ENCODE results near the genes TCN1, OOSP4A, MS4A3 and MS4A2.

GRCh38 chr11:59765044-59765742, 10.0 kb downstream of the STX3 start:
- RRBS: no CpG with 5 or more reads among the region's 4 CpGs

- RRBS: no CpG with 5 or more reads among the region's 4 CpGs
Measured at GRCh38 chr11:59866343-59866805, at the start of gene TCN1. TSS of gene TCN1 (minus strand) at chr11:59866487.

DNA sequence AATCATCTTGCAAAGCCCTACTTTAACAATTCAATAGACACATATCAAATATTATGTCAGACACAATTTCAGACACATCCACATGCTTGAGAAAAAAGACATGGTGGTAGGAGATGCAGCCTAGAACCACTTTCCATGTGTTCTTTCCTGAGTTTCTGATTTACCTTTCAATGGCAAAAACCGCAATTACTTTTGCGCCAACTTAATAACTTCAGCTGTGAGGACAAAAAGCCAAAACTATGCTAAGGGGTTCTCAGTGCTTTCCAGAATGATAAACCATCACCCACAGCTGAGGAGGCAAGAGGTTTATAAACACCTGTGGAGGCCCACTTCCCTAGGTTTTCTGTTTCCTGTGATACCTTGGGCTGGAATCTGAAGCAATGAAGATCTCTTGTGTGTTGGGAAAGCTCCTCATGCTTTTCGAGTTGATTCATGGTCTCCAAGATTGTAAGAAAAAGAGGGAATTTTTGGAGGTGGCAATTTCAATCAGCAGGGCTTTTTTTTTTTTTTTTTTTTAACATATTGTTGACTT, at the start of gene OOSP4A:
OOSP4A (plus strand) TSS at position 381 of the 532 bp plus-strand sequence.
- RRBS: no CpG with 5 or more reads among the region's 3 CpGs

- RRBS: no CpG with 5 or more reads among the region's 7 CpGs
Measured at GRCh38 chr11:60056547-60056975, at the start of gene MS4A3. TSS of gene MS4A3 (plus strand) at chr11:60056665.

- RRBS: no CpG with 5 or more reads among the region's 1 CpG
Measured at GRCh38 chr11:60088428-60088858, at the start of gene MS4A2. TSS of gene MS4A2 (plus strand) at chr11:60088664.

DNA sequence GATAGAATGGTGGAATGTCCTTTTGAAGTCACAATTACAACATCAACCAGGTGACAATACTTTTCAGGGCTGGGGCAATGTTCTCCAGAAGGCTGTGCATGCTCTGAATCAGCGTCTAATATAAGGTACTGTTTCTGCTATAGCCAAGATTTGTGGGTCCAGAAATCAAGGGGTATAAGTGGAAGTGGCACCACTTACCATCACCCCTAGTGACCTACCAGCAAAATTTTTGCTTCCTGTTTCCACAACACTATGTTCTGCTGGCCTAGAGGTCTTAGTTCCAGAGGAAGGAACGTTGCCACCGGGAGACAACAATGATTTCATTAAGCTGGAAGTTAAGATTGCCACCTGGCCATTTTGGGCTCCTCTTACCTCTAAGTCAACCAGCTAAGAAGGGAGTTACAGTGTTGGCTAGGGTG, 20.5 kb downstream of the MS4A4E start:
- RRBS: no CpG with 5 or more reads among the region's 3 CpGs

GRCh38 chr11:60282125-60282895, 1.8 kb downstream of the MS4A4A start:
- RRBS: no CpG with 5 or more reads among the region's 6 CpGs

DNA sequence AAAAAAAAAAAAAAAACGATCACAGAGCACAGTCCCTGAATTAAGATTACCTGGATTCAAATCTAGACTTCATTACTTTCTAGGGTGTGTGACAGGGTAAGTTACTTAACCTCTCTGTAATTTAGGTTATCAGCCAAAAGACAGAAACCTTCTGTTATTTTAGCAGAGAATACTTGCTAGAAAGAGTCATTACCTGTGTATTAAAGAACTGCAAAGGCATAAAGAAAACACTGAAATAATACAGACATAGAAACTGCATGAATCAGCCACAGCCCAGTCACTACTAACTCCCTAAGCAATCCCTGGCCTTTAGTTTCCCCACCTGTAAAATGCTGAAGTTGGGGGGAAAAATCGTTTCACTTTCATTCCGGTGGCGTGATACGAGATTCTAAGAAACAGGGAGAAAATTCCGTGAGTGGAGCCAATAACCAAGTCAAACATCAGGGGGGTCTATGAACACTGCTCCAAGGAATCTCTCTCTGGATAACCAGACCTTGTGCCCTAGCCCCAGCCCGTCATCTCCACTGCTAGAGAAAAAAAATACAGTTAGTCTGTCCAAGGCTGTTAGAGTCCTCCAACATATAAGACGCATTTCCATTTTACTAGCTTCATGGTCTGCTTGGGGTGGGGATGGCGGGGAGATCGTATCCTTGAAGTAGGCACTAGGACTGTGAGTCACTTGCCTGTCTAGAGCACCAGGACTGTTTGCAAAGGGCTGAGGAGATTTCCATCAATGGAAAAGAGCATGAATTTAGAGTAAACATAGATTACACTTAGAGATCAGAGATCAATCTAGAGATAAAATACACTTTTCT, 2.0 kb upstream of the MS4A7 start:
- RRBS: no CpG with 5 or more reads among the region's 10 CpGs

GRCh38 chr11:60500248-60500942, 7.8 kb downstream of the MS4A12 start:
- RRBS: no CpG with 5 or more reads among the region's 4 CpGs

GRCh38 chr11:60763201-60763455, 6.5 kb downstream of the MS4A15 start:
- RRBS: no CpG with 5 or more reads among the region's 3 CpGs

GRCh38 chr11:60776119-60776488, 9.0 kb upstream of the MS4A10 start:
- RRBS: no CpG with 5 or more reads among the region's 4 CpGs

DNA sequence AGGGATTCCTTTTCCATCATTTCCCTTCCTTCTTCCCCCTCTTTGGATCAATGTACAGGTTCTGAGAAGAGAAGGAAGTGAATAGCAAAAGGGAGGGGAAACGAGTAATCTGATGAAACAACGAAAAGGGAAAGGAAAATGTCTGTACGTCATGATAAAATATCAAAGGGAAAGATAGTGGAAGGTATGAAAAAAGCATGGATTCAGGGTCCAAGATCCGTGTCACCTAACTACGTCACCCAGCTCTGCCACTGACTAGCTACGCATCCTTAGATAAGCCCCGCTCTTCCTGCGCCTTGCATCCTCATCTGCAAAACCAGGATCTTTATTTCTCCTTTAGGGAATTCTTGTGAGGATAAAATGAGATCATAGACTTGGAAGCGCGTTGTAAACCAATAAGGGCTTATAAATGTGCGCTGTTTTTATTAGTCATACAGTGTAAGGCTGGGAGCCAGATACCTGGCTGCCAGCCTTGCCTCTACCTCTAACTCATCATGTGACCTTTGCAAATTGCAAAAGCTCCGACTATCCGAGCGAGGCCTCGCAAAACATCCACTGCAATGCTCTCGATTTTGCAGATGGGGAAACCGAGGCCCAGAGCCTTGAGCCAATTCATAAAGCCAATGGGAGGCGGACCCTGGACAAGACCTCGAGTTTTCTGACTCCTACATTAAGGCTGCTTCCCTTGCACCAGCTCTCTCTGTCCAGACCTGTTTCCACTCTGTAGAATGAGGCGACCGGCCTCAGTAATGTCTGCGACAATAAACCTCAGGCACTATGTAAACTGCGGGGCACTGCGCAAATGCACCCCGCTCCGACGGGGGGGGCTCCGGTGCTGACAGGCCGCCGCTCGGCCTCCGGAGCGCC, 760 bp downstream of the PRPF19 start:
- RRBS: 4% methylated on average over 7 of the region's 33 CpGs

- RRBS: no CpG with 5 or more reads among the region's 3 CpGs
Measured at GRCh38 chr11:60913315-60913712, 644 bp upstream of the TMEM109 start.

DNA sequence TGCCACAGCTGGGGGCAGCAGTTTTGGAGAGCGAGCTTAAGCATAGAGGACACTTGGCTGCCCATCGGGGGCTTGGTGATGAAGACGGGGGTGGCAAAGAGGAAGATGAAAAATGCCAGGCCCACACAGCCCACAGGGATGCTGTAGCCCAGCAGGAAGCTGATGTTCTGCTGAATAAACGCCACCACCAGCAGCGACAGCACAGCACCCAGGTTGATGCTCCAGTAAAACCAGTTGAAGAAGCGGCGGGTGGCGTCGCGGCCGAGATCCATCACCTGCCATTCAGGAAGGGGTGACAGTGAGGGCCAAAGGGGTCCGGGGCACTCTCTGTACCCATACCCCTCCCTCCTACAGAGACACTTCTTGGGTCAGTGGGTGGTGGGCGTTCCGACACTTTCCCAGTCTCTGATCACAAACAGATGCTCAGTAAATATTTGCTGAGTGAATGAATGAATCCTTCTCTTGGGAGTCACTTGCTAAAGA, 5.4 kb downstream of the SLC15A3 start:
- RRBS: no CpG with 5 or more reads among the region's 14 CpGs

DNA sequence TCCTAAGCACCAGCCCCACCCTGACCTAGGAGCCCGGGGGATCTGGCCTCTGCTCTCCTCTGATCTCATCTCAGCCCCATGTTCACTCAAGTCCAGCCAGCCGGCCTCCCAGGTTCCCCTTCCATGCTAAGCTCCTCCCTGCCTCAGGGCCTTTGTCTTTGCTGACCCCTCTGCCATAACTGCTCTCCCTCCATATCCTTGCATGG, 718 bp upstream of the SLC15A3 start:
- RRBS: 31% methylated on average over 2 of the region's 2 CpGs

- RRBS: no CpG with 5 or more reads among the region's 6 CpGs
Measured at GRCh38 chr11:60953730-60954110, 1.7 kb upstream of the SLC15A3 start.

DNA sequence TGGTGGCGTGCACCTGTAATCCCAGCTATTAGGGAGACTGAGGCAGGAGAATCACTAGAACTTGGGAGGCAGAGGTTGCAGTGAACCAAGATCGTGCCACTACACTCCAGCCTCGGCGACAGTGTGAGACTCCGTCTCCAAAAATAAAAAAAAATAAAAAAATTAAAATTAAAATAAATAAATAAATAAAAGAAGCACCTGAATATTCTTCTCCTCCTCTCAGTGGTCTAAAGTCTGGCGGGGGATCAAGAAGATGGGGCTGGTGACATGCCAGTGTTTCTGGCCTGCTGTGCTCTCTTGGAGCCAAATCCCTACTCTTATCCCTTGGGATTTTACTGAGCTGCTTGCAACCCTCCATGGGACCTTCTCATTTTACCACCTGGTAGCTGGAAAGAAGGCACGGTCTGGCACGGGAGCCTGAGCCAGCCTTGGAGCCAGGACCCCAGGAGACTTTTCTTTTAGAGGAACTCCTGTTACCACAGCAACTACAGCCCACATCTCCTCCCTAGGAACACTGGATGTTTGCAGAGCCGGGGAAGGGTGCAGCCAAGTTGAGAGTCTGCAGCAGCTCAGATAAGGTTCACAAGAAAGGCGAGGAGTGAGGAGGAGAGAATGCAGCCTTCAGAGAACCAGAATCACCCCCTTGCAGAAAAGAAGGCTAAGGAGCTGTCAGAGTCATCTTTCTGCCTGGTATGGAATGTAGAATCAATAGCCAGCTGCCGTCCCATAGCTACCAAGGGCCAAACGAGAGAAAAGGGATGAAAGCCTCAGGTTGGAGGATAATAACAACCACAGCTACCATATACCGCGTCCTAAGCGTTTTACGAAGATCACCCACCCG, 21.4 kb downstream of the CD6 start:
- RRBS: no CpG with 5 or more reads among the region's 17 CpGs

- RRBS: no CpG with 5 or more reads among the region's 7 CpGs
Measured at GRCh38 chr11:61020489-61021068, 49.1 kb downstream of the CD6 start.

DNA sequence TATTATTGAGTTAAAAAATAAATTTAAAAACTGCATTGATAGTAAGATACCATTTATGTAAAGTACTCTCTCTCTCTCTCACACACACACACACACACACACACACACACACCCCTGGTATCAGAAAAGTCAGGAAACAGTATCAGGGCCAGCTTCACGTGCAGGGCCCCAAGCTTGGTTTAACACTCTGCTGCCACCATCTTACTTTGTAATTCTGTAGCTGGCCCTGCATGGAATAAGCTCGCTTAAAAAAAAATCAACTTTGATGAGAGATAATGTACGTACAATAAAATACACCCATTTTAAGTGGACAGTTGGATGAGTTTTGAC, 59.7 kb upstream of the CD5 start:
- RRBS: no CpG with 5 or more reads among the region's 3 CpGs

Measured in HTR-8/SVneo (cell line).